ENCODE measurements around a stretch of chr1.

DNA sequence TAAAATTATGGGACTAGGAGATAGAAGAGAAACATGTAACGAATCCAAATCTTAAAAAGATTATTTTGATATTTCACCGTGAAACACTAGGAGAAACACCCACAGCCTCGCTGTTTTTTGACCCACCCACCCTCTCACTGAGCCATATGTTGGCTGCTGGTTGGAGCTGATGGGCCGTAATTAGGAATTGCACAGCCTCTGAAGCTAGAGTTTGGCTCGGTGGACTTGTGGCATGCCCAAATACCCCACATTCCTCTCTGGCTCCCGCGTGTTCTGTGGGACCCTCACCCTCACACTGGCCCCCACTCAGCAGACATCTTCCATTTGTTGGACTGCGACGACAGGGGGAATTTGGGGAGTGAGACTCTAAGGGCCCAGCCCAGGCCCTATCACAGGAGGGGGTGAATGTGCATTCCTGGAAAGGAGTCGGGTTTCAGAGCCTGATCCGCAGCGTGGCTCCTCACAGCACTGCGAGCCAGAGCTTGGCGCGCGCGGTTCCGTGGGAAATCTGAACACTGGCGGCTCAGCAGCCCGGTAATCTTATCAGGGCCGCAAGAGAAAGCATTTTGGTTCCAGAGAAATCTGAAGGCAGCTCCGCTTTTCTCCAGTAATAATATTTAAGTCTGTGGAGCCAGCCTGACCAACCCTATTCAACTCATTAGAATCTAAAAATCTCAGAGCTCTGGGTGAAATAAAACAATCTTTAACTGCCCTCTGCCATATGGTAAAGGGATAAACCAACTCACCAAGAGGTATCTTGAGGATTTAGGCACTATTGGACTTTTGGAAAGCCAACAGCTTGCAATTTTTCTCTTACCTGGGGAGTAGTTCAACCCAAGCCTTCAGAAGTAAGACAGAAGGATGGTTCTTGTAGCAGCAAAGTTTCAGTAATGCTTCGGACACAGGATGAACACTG is 5.3 kb downstream of the RCSD1 start:
- PRO-cap, 10 experiments = no peak in any of the 10 experiments

- PRO-cap, 10 experiments = no peak in any of the 10 experiments
Observed at GRCh38 chr1:167708780-167709510, 12.8 kb upstream of the MPZL1 start.

GRCh38 chr1:167761813-167762760 is 40.3 kb downstream of the MPZL1 start:
- PRO-cap, 10 experiments = no peak in any of the 10 experiments

GRCh38 chr1:167915058-167915501 is 1.1 kb upstream of the ADCY10 start:
- PRO-cap, 10 experiments = no peak in any of the 10 experiments

- PRO-cap, 10 experiments = peak in 10 of 10 experiments; most common minus-strand start chr1:167935995 (in 10)
Observed at GRCh38 chr1:167935813-167936134, 709 bp upstream of the DCAF6 start.

- PRO-cap, 10 experiments = no peak in any of the 10 experiments
Observed at GRCh38 chr1:168179777-168180275, 1.1 kb downstream of the TIPRL start.

GRCh38 chr1:168342572-168343245 is 62.0 kb downstream of the TBX19 start:
- PRO-cap, 10 experiments = no peak in any of the 10 experiments

DNA sequence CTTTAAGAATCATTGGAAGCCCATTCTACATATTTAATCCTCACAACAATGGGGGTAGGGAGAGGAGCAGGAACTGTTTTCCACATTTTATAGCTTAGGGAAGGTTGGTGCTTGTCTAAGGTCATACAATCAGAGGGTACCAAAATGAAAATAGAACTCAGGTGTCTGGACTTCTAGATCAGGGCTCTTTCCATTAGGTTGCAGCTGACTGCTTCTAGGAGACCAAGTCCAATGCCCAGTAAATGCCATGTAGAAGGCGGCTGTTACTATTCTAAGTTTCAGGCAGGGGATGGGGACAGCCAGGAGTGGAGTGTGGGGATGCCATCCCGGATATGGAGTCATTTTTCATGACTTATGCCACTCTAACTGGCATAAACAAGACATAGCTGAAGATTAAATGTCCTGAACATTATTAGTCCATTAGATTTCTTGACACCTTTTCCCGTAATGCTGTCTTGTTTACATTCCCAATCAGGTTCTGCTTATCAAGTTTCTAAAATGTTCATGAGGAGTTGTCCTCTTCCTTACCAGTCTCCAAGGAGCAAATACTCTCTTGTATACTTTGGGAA is 31.5 kb downstream of the XCL1 start:
- PRO-cap, 10 experiments = no peak in any of the 10 experiments

DNA sequence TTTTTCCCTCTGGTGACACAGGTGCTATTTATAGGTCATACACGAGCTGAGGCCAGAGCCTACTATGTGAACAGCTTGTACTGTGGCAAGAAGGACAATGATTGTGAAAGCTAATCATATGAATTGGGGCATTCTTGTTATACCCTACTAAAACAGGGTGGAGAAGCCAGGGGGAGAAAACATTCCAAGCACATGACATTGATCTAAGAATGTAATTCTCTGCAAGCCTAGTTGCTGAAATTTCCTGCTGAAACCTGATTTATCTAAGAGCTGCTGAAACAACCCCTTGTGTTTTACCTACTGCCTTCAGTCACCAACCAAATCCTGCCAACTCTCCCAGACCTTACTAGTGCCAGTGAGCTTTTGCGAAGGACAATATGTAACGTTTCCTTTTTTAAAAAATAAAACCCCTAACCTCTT is 60.4 kb downstream of the XCL1 start:
- PRO-cap, 10 experiments = no peak in any of the 10 experiments

GRCh38 chr1:168751921-168752715 is 23.1 kb upstream of the DPT start:
- PRO-cap, 10 experiments = peak in 2 of 10 experiments; most common plus-strand start chr1:168752325 (in 1)

DNA sequence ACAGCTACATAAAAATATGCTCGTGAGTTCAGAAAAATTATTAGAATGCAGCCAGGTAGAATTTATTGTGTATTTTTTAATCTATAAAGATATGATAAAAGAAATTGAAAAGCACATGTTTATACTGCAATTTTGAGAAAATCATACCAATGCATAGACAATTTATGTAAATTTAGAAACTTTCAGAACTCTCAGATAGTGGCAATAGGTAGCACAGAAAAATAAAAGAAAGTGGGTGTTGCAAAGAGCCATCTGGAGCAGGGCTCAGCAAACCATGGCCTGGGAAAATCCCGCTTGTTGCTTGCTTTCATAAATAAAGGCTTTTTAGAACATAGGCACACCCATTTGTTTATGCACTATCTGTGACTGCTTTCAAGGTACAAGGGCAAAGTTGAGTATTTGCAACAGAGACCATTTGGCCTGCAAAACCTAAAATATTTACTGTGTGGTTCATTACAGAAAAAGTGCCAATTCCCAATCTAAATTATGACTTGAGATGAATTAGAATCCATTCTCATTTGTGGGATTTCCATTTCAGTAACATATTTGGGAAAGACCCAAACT is 43.4 kb upstream of the DPT start:
- PRO-cap, 10 experiments = no peak in any of the 10 experiments

- PRO-cap, 10 experiments = no peak in any of the 10 experiments
Observed at GRCh38 chr1:168834281-168834774, 105.3 kb upstream of the DPT start.

GRCh38 chr1:169048167-169048535 is 58.3 kb upstream of the ATP1B1 start:
- PRO-cap, 10 experiments = no peak in any of the 10 experiments

DNA sequence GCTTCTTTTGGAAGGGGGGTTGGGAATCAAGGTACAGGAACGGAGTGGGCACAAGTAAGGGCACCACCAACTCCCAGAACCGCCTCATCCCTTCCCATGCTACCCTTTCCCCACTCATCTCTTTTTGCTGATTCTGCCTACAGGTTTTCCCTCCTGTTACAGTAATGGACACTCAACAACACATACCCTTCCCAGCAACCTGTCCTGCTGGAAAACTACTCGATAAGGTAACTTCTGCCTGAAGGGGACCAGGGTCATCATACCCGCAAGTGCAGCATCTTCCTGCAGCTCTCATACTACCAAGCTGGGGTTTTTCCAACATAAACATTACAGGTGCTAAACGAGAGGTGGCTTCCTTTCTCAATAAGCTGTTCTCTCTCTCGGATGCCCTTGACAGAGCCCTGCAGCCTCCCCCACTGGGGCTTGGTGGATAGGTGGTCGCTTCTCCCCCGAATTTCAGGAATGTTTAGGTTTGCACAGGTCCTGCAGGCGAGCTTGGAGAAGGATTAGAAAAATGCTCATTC is 1.9 kb upstream of the ATP1B1 start:
- PRO-cap, 10 experiments = no peak in any of the 10 experiments

- PRO-cap, 10 experiments = no peak in any of the 10 experiments
Observed at GRCh38 chr1:169110242-169110712, 3.8 kb downstream of the ATP1B1 start.

DNA sequence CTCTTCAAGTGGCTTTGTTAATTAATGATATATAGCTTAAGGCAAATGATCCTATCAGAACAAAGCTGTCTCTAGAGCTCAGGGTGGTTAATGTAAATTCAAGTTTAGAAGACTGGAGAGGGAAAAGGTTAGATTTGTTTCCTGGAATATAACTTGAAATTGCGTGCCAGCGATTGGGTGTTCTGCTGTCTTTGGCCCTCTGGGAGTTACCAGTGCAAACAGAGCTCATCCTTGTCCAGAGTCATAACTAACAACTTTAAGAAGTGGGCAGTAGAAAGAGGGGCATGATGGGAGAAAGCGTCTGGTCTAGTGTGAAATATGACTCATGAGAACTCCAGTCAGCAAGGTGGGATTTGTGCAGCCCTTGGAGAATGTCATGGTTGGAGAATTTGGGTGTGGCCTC is 12.8 kb downstream of the ATP1B1 start:
- PRO-cap, 10 experiments = no peak in any of the 10 experiments

- PRO-cap, 10 experiments = no peak in any of the 10 experiments
Observed at GRCh38 chr1:169129816-169130353, 23.4 kb downstream of the ATP1B1 start.

DNA sequence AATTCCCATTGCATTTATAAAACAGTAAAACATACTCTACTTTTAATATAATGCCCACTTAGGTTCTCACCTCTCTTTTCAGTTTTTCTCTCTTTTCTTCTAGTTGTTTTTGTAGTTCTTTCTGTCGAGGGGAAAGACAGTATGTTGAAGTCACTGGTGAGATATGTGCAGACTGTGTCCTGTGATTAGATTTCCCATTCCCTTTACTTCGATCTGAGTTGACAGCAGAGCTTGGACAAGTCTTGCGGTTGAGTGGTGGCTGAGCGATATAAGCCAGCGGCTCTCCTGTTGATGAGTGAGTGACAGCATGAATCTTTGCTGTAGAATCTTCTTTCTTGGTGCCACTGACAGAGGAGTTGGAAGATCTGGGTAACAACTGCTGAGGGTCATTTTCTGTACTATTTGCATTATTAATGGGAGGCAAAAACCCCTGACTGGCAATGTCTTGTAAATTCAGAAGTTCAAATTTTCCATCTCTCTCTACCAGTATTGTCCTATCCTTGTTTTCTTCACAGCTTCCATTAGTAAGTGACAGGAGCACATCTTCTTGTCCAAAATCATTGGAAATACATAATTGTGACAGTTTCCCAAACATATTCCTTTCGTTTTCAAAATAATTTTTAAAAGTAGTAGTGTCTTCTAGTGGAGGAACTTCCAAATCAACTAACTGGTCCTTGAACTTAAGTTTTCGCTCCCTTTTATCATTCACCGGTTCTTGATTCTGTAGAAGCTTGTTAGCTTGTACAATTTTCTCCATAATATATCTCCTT is 5.8 kb downstream of the CCDC181 start:
- PRO-cap, 10 experiments = no peak in any of the 10 experiments

DNA sequence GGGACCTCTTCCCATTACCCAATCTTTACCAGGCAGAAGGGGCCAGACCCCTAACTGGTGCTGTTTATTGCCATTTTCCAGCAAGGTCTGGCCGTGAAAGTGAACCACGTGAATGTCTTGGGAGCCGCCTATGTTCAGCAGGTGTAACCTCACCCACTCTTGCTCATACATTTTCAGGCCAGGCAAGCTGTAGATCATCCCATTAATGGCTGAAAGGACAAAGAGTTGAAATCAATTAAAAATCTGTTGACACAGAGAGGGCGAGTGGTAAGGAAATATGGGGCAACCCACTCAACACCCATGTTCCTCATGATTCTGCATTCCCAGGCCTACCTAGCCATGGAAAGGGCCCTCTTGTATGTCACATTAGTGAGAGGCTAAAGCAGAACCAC is 42.1 kb upstream of the SLC19A2 start:
- PRO-cap, 10 experiments = peak in 1 of 10 experiments; most common plus-strand start position 166 of the sequence (in 1)

DNA sequence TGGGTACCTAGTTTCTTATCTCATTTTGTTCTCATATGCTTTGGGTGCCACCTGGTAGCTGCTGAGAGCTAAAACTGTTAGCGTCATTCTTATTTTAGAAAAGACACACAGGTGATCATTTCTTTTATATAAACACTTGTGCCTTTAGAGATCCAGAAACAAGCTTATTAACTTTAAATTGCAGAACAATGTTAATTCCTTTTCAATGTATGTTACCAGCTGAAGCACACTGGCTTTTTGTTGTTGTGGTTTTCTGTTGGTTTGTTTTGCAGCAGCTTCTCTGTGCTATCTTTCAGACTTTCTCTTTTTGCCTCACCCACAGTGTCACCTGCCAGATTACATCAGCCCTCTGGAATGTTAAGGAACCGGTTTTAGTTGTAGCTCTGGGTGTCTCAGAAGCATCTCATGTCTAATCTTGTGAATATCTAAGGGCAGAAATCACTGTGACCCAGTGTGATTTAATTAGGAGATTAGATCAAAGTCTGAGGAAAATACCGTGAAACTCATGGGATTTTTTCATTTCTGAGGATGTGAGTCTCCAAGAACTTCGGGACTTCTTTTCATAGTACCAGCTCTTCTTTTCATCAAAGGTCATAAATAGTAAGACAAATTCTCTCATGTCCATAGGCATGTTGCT is 43.5 kb upstream of the SLC19A2 start:
- PRO-cap, 10 experiments = peak in 5 of 10 experiments; most common plus-strand start position 412 of the sequence (in 1); most common minus-strand start position 282 of the sequence (in 3)

Data from Metastatic Breast Carcinoma in the Brain (tissue), 10 donors.